Heart left ventricle (tissue), 7 donors: ENCODE measurements around a stretch of chr3.

GRCh38 chr3:52289245-52290171, 1.9 kb downstream of the GLYCTK start:
- PRO-cap, 6 experiments: no peak in any of the 6 experiments
- RAMPAGE, long total RNA, 2 experiments: no peak in any of the 2 experiments
- RRBS: no CpG with 5 or more reads among the region's 7 CpGs

DNA sequence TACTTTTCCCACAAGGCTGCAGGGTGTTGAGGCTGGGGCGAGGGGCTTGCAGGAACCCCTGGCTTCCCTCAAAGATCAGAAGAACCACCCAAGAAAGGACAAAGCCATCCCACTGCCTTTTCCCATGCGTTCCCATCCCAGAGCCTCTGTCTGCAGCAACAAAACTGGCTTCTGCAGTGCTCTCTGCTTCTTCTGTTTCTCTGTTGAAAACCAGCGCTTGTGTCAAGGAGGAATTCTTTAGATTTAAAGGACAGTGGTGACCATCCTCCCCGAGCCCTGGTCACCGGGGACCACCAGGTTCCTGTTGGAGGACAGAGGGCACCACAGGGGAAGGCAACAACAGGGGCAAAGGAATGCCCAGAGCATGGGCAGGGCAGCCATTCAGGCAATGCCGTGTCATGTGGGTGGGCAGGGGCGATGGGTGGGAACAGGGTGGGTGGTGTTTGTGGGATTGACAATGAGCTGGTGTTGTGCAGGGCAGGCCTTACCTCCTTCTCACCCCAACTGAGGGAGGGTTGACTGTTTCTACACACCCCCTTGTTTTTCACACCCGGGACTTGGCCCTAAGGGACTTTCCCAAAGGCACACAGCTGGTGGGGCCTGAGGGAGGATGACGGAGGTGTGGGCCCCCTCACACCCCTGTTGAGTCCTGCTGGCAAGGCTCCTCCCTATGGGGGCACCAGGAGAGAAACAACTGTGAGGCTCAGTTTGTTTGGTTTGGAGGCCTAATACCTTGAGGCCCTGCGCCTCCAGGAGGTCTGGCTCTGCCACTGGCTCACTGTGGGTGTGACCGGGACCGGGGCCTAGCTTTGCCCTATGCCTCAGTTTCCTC, 5.4 kb upstream of the DNAH1 start:
- PRO-cap, 6 experiments: no peak in any of the 6 experiments
- RAMPAGE, long total RNA, 2 experiments: no peak in any of the 2 experiments
- RRBS: 87% methylated on average over 1 of the region's 12 CpGs

DNA sequence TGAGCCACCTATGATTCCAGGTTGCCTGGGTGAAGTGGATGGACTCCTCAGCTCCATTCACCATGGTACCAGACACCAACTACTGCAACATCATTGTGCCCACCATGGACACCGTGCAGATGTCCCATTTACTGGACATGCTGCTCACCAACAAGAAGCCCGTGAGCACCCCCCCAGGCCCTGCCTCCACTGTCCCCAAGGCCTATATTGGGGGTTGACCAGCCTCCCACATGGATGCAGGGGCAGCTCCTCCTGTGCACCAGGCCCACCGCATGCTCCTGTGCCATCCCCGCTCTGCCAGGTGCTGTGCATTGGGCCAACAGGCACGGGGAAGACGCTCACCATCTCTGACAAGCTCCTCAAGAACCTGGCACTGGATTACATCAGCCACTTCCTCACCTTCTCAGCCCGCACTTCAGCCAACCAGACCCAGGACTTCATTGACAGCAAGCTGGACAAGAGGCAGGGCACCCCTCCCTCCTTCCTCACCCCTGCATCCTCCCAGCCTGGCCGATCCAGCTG, 37.8 kb downstream of the BAP1 start:
- PRO-cap, 6 experiments: no peak in any of the 6 experiments
- RAMPAGE, long total RNA, 2 experiments: no peak in any of the 2 experiments
- RRBS: no CpG with 5 or more reads among the region's 8 CpGs

GRCh38 chr3:52715126-52715409, 9.2 kb downstream of the SPCS1 start:
- PRO-cap, 6 experiments: no peak in any of the 6 experiments
- RAMPAGE, long total RNA, 2 experiments: no peak in any of the 2 experiments
- RRBS: no CpG with 5 or more reads among the region's 5 CpGs

GRCh38 chr3:52721047-52721482, 15.2 kb downstream of the SPCS1 start:
- PRO-cap, 6 experiments: no peak in any of the 6 experiments
- RAMPAGE, long total RNA, 2 experiments: no peak in any of the 2 experiments
- RRBS: no CpG with 5 or more reads among the region's 2 CpGs

GRCh38 chr3:52786071-52786791, 8.4 kb upstream of the ITIH3 start:
- PRO-cap, 6 experiments: no peak in any of the 6 experiments
- RAMPAGE, long total RNA, 2 experiments: no peak in any of the 2 experiments
- RRBS: no CpG with 5 or more reads among the region's 16 CpGs

DNA sequence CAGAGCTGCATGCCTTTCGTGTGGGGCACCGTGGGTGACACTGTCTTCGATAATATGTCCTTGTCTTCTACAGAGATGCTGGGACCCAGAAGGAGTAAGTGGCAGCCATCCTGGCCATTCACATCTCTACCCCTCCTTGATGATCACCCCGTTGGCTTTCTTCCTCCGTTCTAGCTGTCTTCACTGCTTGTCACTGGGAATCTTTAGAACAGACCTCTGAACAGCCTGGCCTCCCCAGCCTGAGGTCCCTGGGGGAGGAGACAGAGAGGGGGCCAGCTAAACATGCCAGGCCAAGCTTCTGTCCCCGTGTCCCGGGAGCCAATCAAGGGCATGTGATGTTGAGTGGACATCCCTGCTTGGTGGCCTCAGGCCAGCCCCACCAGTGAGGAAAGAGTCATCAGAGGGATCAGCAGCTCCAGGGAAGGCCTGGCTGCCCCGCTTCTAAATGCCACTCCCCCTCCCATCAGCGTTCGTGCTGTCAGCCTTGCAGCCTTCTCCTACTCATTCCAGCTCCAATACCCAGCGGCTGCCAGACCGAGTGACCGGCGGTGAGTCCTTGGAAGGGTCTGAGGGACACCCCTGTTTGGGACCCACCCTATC, 7.0 kb upstream of the ITIH3 start:
- PRO-cap, 6 experiments: no peak in any of the 6 experiments
- RAMPAGE, long total RNA, 2 experiments: no peak in any of the 2 experiments
- RRBS: no CpG with 5 or more reads among the region's 14 CpGs

DNA sequence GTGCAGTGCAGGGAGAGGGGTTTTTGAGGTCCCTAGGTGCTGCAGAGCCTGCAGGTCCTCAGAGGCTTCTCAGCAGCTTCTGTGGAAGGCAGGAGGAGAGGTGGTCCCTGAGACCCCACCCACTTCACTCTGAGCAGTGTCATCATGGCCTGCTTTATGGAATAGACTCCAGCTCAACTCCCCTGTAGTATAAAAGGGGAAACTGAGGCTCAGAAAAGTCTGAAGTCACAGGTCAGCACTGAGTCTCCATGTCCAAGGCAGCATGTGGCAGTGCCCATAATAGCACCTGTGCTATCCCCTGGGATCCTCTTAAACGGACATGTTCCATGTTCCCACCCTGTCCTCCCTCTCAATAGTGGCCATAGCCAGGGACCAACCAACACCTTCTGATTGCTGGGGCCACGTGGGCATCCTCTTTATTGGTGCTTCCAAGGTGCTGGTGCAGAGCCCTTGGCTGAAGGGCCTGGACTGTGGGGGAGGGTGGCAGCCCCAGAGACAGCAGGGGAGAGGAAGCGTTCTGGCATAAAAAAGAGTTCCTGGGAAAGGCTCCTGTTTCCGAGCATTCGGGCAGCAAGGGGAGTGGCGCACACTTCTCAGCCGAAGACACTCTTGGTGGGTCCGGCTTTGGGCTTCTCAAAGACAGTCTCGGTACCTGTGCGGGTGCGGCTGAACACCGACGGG, 1.9 kb downstream of the MUSTN1 start:
- PRO-cap, 6 experiments: no peak in any of the 6 experiments
- RAMPAGE, long total RNA, 2 experiments: no peak in any of the 2 experiments
- RRBS: no CpG with 5 or more reads among the region's 13 CpGs

GRCh38 chr3:52841510-52842196, 6.8 kb upstream of the MUSTN1 start:
- PRO-cap, 6 experiments: no peak in any of the 6 experiments
- RAMPAGE, long total RNA, 2 experiments: no peak in any of the 2 experiments
- RRBS: no CpG with 5 or more reads among the region's 15 CpGs

DNA sequence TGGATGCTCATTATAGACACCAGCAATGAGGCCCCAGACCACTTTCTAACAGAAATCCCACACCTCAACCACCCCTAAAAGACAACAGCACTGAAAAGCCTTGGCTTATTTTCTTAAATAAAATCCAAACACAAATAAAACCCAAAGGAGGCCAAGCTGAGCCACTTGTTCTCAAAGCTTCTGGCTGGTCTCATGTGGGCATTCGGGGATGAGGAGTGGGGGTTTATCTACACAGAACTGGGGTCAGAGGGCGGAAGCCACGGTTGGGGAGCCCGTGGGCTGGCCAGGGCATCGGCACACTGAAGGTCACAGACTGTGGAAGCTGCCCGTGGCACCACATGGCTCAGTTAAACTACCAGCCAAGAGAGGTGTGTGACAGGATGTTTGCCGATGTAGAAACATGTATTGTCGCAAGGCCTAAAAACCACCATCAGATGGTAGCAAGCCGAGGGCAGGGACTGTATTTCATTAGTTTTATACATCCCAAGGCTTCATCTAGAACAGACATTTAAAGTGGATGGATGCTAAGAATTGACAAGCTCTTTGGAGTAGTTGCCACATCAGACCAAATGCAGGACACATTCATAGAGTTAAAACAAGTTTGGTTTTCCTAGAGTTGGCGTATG, 9.4 kb upstream of the MUSTN1 start:
- PRO-cap, 6 experiments: no peak in any of the 6 experiments
- RAMPAGE, long total RNA, 2 experiments: no peak in any of the 2 experiments
- RRBS: no CpG with 5 or more reads among the region's 10 CpGs

DNA sequence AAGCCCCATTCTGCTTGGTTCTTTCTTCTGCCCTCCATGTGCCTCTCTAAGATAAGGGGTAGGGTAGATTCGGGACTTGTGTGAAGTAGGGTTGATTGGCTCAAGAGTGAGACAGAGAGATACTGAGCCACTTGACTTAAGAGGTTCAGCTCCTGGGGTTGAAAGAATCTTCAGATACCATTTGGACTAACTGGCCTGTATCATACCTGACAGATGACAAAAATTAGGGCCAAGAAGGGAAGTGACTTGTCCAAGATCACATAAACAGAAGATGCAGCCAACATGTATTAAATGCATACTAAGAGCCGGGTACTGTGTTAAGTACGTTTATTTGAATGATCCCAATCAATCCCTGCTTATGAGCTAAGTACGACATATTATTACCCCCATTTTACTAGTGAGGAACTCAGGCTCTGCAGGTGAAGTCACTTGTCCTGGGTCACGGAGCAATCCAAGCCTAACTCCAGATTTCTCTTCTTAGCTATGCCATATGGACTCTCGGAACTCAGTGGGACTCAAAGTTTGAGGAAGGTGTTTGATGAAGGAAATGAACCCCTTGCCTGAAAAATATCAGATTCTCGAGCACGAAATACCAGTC, 693 bp downstream of the RFT1 start:
- PRO-cap, 6 experiments: no peak in any of the 6 experiments
- RAMPAGE, long total RNA, 2 experiments: no peak in any of the 2 experiments
- RRBS: no CpG with 5 or more reads among the region's 8 CpGs

DNA sequence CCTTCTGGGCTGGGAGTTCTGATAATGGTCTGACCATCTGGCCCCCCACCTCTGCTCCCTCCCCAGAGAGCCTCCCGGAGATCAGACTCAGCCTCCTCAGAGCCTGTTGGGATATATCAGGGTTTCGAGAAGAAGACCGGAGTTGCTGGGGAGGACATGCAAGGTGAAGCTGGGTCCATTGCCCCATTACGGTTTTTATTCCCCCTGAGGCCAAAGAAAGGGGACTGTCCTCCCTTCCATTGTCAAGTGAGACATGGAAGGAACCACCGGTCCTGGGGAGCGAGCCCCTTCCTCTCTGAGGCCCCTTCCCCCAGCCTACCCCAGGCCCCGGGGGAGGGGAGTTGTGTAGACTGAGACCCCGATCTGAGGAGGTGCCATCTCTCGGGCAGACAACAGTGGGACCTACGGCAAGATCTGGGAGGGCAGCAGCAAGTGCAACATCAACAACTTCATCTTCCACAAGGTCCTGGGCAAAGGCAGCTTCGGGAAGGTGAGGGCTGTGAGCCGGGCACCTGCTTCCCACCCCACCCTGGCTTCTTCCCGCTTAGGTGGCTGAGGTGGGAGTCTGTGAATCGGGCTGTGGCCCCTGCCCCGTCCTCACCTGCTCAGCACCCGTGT, 24.6 kb downstream of the PRKCD start:
- PRO-cap, 6 experiments: no peak in any of the 6 experiments
- RAMPAGE, long total RNA, 2 experiments: no peak in any of the 2 experiments
- RRBS: 93% methylated on average over 4 of the region's 16 CpGs

DNA sequence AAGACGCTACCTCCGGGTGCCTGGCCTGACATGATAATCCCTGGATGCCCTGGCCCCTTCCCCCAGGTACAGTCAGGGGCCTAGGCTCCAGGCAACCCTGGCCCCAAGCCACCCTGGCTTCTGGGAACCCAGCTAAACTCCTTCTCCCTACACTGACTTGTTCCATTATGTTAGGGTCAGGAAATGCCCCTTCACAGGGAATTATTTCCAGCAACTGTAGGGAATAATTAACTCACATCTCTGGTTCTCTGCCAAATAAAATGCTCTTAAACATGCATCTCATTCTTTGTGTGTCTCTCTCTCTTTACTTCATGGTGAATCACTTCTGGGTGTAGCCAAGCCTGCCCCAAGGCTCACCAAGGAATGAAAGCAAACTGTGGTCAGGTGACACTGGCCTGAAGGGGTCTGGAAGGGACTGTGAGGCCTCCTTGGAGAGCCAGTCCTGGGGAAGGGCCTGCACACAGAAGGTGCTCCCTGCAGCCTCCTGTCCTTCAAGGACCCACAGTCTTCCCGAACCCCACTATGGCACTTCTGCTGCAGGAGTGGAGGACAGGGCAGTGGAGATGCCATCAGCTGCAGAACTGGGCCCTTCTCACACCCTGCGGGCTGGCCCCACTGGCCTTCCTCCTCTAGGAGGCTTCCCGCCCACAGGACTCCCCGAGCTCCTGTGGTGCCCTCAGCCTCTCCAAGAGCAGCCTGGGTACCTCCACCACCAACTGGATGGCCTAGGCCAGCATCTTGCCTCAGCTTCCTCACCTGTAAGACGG, 17.6 kb downstream of the TKT start:
- PRO-cap, 6 experiments: no peak in any of the 6 experiments
- RAMPAGE, long total RNA, 2 experiments: no peak in any of the 2 experiments
- RRBS: no CpG with 5 or more reads among the region's 7 CpGs

- PRO-cap, 6 experiments: no peak in any of the 6 experiments
- RAMPAGE, long total RNA, 2 experiments: no peak in any of the 2 experiments
- RRBS: no CpG with 5 or more reads among the region's 4 CpGs
Observed at GRCh38 chr3:53275097-53275701, 19.4 kb upstream of the TKT start.

DNA sequence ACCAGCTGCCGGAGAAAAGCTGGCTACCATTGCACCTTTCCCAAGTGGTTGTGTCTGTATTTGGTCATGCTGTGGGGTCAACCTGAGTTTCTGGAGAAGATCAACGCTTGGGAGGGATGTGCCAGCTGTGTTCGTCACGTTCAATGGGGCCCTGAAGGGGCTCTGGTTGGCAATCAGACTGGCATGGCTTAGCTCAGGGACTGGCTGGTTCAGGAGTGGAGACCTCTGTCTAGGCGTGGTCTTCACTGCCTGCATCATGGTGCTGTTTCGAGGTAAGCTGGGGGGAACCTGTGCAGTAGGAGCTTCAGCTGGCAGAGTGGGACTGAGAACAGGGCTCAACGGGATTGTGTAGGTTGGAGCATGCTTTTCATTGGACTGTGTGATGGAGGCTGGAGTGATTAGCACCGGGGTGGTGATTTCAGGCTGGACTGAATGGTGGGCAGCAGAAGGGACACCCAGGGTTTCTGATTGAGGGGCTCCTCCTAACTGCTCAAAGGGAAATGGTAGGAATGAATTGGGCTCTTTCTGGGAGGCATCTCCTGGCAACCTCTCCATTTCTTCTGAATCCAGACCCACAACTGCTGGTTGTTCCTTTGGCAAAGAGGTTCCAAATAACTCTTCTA, 36.5 kb upstream of the TKT start:
- PRO-cap, 6 experiments: no peak in any of the 6 experiments
- RAMPAGE, long total RNA, 2 experiments: no peak in any of the 2 experiments
- RRBS: no CpG with 5 or more reads among the region's 8 CpGs

GRCh38 chr3:53370487-53371190, 23.3 kb upstream of the DCP1A start:
- PRO-cap, 6 experiments: no peak in any of the 6 experiments
- RAMPAGE, long total RNA, 2 experiments: no peak in any of the 2 experiments
- RRBS: no CpG with 5 or more reads among the region's 30 CpGs

DNA sequence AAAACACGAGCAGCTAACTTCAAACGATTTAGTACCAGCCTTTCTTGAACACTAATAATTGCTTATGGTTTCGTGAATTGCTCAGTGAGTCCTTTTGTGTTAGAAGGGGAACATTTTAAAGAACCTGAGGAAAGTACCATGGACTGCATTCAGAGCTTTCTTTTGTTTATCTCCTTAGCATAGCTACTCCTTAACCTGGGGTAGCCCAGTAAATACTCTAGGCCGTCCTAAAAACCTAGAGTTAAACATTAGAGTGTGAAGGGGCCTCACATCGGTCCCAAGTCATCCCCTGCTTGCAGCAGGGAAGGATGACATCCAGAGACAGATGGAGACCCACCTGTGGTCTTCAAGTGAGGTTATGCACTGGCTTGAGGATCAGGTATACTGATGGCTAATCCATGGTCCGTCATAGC, 1.7 kb downstream of the IL17RB start:
- PRO-cap, 6 experiments: no peak in any of the 6 experiments
- RAMPAGE, long total RNA, 2 experiments: no peak in any of the 2 experiments
- RRBS: no CpG with 5 or more reads among the region's 6 CpGs

GRCh38 chr3:54120890-54121642, 1.3 kb upstream of the CACNA2D3 start:
- PRO-cap, 6 experiments: peak in 2 of 6 experiments; most common plus-strand start chr3:54121447 (in 2)
- RAMPAGE, long total RNA, 2 experiments: no peak in any of the 2 experiments
- RRBS: 1% methylated on average over 34 of the region's 53 CpGs

- PRO-cap, 6 experiments: no peak in any of the 6 experiments
- RAMPAGE, long total RNA, 2 experiments: no peak in any of the 2 experiments
- RRBS: no CpG with 5 or more reads among the region's 2 CpGs
Observed at GRCh38 chr3:54747931-54748430, 179.9 kb downstream of the LRTM1 start.

- PRO-cap, 6 experiments: peak in 1 of 6 experiments; most common plus-strand start chr3:56467348 (in 1)
- RAMPAGE, long total RNA, 2 experiments: no peak in any of the 2 experiments
- RRBS: no CpG with 5 or more reads among the region's 12 CpGs
Observed at GRCh38 chr3:56466939-56467434, 1.3 kb downstream of the ERC2 start.